Panc1 (cell line): ENCODE results near the genes OR4M2, CYFIP1, GOLGA6L26, MAGEL2 and GABRA5.

DNA sequence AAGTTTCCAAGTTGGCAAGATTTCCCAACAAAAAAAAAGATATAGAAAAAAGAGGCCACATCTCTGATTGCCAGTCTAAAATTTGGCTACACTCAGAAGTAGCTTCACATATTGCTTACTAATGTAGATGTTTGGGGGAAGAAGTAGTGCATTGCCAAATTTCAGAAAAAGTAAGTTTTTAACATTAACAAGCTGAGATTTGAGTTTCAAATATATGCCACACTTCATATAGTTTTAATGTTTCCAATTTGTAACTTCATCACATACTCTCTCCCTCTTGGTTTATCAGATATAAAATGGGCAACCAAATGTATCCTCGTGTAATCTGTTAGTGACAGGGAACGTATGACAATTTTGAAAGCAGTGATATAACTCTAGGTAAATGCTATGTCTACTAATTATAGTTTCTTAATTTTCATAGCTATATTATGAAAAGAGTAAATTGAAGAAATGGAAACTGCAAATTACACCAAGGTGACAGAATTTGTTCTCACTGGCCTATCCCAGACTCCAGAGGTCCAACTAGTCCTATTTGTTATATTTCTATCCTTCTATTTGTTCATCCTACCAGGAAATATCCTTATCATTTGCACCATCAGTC is at the start of gene OR4M2:
Gene OR4M2 (plus strand): TSS at position 353 of the 601 bp plus-strand sequence.
- RRBS, 2 experiments, result no CpG with 5 or more reads among the region's 2 CpGs

DNA sequence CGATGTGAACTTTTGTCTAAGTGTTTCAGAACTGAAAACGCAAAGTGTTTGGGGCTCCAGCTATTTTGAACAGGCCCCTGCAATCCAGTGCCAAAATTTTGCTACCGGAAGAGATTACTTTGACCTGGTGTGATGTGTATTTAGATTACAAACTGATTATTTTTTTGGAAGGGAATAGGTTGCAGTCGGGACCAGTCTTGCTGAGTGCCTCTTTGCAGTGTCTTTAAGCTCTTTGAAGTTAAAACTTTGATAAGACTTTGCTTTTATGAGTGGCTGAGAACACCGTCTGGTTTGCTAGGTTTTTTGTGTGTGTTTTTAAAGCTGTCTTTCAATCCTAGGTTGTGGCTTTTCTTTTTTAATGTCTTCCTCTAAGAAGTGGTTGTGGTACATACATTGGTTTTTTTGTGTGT is 165.7 kb downstream of the OR4N4 start:
- RRBS, 2 experiments, result no CpG with 5 or more reads among the region's 5 CpGs

GRCh38 chr15:22845026-22845492 is 6.6 kb downstream of the NIPA2 start:
- RRBS, 2 experiments, result no CpG with 5 or more reads among the region's 2 CpGs

DNA sequence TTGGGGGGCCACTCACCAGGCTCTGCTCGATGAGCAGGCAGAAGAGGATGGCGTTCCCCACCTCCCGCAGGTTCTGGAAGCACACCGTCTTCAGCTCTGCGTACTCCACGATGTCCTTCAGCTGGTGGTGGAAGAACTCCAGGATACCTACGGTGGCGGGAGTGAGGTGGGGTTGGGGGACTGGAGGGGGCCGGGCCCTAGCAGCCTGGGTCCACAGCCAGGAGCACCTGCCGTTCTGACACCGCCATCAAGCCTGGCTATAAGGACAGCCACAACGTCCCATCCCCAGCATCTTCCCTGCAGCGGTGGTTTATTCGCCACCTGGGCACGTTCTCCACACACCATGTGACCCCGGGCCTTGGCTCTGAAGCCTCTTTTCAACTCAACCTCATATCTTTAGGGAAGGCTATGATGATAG is 41.4 kb downstream of the NIPA2 start:
- RRBS, 2 experiments, result no CpG with 5 or more reads among the region's 16 CpGs

- RRBS, 2 experiments, result no CpG with 5 or more reads among the region's 99 CpGs
Observed at GRCh38 chr15:22980208-22981339, at the start of gene CYFIP1. CYFIP1 (minus strand) TSS chr15:22980368.

DNA sequence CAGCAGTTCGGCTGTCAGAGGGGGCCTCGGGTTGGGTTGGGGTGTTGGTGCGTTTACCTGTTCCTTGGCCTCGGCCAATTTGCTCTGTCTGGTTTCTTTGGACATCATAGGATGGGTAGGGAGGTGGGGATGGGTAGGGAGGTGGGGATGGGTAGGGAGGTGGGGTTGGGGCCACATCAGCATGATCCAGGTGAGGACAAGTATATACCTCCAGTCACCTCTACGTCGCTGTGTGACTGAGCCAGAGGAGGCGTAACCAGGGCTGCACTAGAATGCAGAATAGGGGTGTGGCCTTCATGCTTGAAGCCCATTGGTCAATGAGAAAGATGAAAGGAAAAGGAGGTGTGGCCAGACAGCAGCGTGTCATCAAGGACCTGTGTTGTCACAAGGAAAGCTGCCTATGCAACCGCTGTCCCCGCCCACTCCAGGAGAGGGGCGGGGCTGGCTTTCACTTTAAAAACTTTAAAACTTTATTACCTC is at the start of gene GOLGA6L26:
Gene GOLGA6L26 (minus strand): TSS at position 238 of the 480 bp plus-strand sequence.
- RRBS, 2 experiments, result no CpG with 5 or more reads among the region's 11 CpGs

GRCh38 chr15:23397830-23398257 is 43.3 kb downstream of the GOLGA8S start:
- RRBS, 2 experiments, result no CpG with 5 or more reads among the region's 8 CpGs

GRCh38 chr15:23570418-23570882 is 5.0 kb downstream of the MKRN3 start:
- RRBS, 2 experiments, result no CpG with 5 or more reads among the region's 3 CpGs

DNA sequence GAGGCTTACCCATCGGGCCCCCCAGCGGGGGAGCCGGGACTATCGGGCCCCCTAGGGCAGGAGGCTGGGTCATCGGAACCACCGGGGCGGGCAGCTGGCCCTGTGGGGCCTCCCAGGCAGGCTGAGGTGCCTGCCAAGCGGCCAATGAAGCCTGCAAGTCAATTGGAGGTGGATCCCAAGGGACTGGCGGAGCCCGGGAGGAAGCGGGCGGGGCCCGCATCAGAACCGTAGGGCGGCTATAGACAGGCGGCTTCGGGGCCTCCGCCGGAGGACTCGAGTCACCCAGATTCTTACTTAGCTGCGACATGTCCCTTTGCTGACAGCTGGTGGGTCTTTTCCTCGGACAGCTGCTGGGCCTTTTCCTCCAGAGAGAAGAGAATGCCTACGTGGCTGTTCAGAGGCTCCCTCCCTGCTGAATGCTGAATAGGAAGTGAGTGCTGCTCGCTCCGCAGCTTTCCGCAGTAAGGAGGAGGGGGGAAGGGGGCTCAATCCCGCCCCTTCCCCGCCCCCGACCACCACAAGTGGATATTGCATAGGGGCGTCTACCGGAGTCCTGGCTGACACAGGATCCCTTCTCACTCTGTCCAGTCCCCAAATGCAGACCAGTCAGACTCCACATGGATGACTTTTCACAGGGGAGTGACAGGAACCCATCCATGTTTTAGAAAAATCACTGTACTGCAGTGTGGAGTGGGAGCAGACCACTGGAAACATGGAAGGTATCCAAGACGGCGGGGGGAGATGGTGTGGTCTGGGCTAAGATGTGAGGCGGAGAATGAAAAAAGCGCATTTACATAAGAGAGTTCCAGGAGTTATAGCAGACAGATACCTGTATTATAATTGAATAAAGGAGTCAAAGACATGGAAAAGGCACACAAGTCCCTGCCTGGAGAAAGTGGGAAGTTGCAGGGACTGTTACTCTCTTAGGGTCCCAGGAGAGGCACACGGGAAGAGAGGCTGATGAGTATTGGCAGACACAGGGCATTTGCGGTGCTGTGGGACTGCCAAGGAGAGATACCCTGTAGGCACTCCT is at the start of gene MAGEL2:
Gene MAGEL2 (minus strand): TSS at position 432 of the 1,033 bp plus-strand sequence.
- RRBS, 2 experiments, result 32% methylated on average over 16 to 18 of the region's 37 CpGs

DNA sequence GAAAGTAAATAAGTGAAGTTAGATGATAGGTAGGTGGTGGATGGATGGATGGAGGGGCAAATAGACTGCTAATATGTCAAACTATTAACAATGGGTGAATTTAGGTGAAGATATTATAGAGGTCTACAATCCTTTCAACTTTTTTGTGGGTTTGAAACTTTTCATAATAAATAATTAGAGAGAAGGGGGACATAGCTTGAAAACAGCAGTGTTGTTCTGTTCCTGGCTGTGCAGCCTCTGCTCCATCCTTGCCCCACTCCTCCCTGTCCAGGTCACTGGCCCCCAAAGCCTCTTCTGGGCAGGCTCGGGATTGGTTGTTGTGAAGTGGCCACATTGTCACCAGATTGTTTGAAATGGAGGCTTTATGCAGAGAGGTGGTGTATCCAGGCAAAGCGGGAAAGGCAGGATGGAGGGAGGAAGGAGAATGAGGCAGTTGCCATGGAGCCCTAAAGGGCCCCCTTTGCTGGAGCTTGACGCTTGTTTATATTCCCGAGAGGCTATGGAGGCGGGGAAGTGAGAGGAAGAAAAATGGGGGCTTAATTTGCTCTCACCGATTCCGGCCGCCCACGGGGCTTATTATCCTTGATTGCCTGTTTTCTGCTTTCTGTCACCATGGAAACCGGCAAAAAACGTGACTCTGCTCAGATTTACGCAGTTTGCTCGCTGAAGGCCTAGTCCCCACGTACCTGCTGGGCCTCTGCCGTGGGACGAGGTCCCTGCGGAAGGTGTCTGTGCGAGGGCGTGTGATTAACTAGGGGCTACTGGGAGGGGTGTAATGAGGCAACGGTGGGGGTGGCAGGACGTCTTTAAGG is 110.5 kb upstream of the NDN start:
- RRBS, 2 experiments, result 37 to 72% methylated on average over 3 of the region's 21 CpGs

DNA sequence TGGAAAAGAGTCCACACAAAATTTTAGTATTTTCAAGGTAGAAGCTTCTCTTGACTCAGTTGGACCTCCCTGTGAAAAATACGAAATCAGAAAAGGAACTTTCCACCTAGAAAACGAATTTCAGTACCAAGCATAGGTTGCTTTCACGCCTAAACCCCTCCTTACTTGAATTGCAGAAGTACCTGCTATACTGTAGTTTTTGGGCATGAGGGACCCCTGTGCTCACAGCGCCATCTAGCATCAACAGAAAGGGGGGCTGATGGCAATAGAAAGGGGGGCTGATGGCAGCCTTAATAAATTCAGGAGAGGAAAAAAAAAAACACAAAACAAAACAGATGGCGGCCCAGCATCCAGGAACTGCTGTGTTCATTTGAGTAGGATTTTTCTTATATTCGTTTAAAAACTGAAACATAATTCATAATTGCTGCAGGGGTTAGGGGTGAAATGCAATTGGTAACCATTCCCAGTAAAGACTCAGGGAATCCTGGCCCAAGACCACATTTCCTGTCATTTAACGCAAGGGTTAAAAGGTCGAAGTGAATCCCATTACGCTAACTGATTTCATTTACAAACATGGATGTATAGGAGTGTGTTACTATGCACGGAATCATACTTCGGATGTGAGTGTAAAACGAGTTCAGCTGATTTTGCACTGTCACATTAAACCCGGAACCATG is 96.8 kb downstream of the NPAP1 start:
- RRBS, 2 experiments, result no CpG with 5 or more reads among the region's 13 CpGs

DNA sequence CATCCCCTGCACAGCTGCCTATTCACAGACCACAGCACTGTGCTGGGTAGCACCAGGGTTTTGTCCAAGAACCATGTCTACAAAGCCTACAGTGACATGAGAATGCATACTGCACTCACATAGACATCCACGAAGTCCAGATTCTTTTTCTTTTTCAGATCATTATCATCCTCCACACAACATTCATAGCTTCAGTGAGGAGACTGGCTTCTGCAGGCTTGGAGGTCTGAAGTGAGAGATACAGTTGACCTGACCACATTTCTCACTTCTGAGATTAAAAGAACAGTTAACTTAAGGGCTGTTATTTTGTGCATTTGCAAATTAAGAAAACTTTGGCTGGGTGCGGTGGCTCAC is 137.5 kb upstream of the SNRPN start:
- RRBS, 2 experiments, result no CpG with 5 or more reads among the region's 2 CpGs

DNA sequence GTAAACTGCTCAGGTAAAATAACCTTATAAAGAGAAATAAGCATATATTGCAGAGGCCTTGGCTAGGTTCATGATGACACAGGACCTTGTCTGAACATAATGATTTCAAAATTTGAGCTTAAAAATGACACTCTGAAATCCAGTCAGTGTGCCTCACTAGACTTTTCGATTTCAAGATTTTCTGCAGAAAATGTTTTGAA is 27.0 kb downstream of the SNRPN start:
- RRBS, 2 experiments, result no CpG with 5 or more reads among the region's 1 CpG

GRCh38 chr15:25054098-25054534 is 99.3 kb downstream of the SNRPN start:
- RRBS, 2 experiments, result no CpG with 5 or more reads among the region's 9 CpGs

DNA sequence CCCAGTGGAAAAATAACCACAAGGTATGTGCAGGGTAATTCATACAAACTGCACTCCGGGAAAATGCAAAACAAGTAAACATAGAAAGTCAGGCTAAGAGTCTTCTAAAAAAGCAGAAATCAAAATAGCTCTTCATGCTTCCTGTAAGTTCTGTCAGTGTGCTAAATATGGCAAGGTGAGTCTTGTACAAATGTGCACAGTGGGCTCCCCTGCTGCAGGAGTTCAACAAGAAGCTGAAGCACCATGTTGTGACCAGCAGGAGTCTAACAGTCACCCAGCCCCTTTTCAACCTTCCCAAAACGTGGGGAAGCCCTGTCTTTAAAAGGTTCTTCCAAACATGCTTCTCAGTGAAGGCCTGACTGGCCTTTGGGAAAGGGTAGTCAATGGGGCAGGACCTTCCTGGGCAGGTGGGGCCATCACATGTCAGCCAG is 10.0 kb downstream of the ATP10A start:
- RRBS, 2 experiments, result no CpG with 5 or more reads among the region's 2 CpGs

- RRBS, 2 experiments, result 73% methylated on average over 4 of the region's 19 CpGs
Observed at GRCh38 chr15:25944345-25944897, 81.3 kb upstream of the ATP10A start.

- RRBS, 2 experiments, result no CpG with 5 or more reads among the region's 11 CpGs
Observed at GRCh38 chr15:26261286-26262071, 398.4 kb upstream of the ATP10A start.

DNA sequence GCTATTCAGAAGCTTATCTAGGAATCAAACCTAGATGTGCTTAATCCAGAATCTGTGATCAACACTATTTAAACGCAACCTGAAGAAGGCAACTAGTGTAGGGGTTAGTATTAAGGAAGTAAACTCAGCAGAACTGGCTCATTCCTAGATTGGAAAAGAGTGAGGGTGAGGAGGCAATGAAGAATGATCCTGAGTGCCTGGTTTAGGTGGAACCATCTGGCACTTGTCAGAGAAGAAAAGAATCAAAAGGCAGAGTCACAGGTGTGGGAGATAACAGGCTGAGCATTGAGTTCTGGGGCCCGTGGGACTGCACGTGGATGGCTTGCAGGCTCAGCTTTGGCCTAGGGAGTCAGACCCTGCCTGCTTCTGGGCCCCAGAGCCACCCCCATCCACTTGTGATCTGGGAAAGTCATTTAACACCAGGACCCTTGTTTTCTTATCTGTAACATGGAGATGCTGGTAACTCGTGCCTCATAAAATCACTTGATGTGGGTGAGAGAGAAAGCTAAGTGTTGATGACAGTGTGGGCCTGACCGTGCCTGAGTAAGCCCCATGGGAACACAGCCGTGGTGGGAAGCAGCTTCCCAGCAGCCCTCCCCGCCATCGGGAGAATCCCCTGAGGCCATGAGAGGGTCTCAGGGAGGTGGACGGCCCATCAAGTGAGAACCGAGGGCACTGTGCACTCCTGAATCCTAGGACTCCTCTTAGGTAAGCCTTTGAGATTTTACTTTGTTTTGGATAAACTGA is 378.2 kb downstream of the GABRB3 start:
- RRBS, 2 experiments, result no CpG with 5 or more reads among the region's 10 CpGs

DNA sequence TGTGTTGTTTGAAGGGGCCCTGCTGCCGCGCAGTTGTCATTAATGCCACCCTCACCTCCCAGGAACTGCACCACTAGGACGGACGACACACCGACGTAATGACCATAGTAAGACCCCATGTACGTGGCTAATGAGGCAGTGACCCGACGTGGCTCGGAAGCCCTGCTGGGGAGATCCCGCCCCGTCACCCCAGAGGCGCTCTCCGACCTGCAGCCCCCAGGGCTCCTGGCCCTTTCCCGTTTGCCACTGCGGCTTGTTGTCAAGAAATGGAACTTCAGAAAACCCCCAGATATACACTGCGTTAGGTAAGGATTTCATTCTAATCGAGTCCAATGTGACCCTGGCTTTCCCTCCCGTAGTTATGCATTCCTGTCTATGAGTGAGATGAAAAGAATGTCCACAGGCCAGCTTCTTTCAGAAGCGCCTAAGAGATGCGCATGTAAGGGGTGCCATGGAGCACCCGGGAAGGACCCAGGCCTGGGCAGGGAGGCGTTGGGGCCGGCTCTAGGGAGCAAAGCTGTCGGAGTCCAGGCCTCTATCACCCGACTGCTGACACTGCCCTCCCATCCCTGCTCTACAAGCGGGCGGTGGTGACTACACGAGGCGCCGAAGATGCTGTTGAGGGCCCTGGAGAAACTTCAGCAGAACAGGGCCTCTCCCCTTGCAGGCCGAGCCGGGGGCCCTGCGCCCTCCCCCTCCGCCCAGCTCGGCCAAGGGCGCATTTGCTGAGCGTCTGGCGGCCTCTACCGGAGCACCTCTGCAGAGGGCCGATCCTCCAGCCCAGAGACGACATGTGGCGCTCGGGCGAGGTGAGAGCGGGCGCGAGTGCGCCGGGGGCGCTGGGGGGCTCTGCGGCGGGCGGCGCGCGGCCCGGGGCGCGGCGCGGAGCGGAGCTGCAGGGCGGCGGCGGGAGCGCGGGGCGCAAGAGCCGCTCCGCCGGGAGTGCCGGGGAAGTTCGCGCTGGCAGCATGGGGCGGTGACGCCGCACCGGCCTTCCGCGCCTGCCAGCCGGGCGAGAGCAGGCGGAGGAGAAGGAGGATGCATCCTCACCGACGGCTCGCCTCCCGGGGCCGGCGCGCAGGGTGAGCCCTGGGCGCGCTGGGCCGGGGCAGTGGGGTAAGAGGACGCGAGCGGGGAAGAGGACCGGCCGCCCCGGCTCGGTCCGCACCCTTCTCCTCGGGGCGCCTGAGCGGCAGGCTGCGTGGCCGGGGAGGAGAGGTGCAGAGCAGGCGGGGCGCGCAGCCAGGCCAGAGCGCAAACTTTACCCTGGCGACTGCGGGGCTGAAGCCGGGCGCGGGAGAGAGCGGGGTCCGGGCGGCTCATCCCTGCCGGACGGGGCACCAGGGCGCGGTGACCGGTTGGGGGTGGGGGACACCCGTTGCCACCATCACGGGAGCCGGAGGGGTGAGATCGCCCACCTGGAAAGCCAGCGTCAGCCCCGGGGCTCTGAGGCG is at the start of gene GABRA5:
Gene GABRA5 (plus strand): TSS at position 760 of the 1,454 bp plus-strand sequence.
- RRBS, 2 experiments, result 85 to 86% methylated on average over 78 to 81 of the region's 131 CpGs

DNA sequence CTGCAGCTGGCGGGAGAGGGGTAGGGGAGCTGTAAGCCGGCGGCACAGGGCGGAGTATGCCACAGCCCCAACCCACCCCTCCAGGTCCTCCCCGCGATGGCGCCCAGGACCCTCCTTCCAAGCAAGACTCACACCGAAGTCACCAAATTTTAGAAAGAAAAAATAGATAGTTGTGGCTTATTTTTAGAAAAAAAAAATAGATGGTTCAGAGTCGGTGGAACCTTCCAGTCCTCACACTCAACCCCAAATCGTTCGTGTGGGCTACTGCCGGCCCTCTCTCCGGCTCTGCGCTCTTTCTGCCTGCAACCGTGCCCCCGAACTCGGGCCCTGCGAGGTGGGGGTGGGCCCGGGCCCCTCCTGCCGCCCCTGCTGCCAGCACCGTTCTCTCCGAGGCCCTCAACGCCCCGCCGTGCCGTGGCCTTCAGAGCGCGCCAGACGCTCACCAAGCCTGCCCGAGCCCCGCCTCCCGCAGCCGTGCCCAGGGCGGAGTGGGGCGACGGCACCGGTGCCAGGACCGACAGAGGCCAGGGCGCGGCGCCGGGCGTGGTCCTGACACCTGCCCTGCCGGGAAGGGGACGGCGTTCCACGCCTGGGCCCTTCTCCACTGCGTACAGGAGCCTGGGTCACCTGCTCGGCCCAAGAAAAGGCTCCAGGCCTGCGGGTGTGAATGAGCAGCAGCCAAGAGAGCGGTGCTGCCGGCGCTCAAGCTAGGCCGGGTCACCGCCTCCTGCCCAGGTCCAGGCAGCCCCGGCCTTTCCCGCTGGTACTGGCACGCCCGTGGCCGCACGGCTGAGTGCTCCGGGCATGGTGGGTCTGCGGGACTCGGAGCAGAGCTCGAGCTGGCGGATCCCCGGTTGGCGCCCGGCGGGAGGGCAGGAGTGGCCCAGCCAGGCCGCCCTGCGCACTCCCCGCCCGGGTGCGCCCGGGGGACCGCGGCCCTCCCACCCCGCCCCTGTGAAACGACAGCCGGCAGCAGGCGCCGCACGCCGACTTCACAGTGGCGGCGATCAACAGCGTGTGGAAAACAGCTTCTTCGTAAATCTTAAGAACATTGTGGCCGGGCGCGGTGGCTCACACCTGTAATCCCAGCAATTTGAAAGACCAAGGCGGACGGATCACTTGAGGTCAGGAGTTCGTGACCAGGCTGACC is 4.4 kb downstream of the OCA2 start:
- RRBS, 2 experiments, result 14 to 15% methylated on average over 44 to 49 of the region's 95 CpGs